Pericardium fibroblast (primary cell): ENCODE measurements around the genes FMNL1 and SPPL2C.

DNA sequence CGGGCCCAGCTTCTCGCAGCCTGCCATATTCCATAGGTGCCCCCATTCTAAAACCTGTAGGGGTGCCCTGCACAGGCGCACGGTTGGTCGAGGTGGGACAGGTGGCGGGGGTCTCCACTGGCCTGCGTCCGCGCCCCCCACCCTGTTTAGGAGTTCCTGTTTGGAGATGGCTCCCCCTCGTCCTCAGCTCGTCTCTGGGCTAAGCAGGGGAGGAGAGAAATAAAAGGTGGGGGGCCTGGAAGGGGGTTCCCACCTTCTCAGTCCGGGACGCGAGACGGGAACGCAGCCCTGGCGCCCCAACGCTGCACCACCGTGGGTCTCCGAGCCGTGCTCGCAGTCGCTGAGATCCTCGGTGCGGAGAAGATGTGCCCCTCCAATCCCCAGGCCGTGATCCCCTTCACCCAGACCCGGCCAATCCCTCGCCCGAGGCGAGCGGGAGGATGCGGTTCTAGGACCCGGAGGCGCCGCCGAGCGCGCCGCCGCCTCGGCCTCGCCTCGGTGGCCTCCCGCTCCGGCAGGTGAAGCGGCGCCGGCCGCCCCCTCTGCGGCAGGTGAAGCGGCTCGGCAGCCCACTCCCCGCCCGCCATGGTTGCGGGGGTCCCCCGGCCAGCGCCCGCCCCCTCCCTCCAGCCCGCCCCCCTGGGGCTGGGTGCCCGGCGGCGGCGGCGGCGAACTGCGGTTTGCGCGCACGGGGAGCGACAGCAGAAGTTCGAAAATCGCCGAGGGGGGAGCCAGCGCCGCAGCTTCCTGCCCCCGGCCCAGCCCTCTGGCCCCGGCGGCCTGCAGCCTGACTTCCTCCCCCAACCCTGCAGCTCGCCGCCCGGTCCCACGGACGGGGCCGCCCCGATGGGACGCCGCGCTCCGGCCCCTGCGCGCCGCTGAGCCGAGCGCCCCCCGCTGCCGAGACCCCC is at the start of gene FMNL1:
TSS of gene FMNL1 (plus strand) at position 790 of the 911 bp plus-strand sequence.
- RAMPAGE, long total RNA = no peak

GRCh38 chr17:45222007-45222114 is 176 bp downstream of the FMNL1 start:
- RAMPAGE, long total RNA = no peak

DNA sequence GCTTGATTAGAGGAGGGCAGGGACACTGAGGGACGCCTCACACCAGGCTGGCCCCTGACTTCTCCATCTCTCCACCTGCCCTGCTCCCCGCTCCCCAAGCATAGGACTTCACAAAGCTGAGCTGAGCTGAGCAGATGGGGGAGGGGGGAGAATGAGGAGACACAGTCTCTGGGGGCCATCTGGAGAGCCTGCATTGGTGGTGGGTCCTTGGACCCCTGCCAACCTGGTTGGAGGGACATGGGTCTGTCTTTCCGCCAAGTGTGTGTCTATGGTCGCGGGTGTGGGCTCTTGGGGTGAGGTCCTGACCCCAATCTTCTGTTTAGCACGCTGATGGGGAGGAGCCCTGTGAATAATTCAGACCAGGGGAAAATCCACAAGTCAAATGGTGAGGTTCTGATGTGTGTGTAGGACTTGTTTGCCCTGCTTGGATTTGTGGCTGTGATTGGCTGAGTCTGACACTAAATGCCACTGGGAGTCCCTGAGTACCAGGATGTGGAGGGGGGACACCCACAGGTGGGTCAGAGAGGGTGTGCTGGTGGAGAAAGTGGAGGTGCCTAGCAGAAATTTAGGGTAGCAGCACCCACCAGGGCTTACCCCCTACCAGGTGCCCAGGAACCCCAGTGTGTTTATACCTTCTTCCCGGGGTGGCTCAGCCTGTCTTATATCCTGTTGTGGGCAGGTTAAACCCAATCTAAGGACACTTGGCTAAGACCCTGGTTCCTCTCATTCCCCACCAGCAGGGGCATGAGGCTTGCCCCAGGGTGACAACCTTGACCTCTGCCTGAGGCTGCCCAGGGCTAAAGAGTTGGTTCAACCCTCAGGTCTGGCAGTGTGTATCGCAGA is 2.1 kb downstream of the FMNL1 start:
- RAMPAGE, long total RNA = no peak

GRCh38 chr17:45224414-45224950 is 2.8 kb downstream of the FMNL1 start:
- RAMPAGE, long total RNA = no peak

DNA sequence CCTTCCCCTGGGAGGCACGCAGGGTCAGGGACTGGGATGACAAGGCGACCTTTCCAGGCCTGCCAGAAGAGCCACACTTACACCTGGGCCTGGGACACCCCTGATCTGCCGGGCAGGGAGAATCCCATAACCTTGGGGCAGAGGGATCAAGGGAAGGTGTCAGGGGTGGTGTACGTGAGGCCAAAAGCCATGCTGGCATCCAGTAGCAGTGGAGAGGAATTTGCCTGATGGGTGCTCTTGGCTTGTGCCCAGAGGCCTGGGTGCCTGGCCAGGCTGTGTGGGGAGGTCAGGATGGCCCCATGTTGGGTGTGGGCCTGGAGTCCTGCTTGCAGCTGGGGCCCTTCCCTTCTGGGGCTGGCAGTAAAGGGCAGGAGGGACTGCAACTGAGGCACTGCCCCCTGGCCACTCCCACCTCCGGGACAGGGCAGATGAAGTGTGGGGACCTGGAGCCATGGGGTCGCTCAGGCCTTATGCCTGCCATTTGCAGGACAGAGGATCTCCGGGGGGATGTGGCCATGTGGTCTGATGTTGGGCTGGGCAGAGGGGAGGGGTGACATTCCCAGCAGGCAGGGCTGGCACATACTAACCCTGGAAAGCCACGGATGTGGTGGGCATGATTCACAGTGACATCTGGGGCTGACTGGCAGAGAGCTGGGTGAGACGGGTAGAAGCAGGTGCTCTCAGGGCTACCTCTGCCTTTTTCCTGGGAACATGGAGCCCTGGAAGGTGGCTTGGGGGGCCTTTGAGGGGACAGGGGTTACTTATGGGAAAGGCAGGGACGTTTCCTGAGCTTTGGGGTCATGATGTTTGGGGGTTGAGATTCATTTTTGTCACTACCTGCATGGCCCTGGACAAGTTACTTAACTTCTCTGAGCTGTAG is 3.5 kb downstream of the FMNL1 start:
- RAMPAGE, long total RNA = no peak

GRCh38 chr17:45231480-45231742 is 9.7 kb downstream of the FMNL1 start:
- RAMPAGE, long total RNA = no peak

DNA sequence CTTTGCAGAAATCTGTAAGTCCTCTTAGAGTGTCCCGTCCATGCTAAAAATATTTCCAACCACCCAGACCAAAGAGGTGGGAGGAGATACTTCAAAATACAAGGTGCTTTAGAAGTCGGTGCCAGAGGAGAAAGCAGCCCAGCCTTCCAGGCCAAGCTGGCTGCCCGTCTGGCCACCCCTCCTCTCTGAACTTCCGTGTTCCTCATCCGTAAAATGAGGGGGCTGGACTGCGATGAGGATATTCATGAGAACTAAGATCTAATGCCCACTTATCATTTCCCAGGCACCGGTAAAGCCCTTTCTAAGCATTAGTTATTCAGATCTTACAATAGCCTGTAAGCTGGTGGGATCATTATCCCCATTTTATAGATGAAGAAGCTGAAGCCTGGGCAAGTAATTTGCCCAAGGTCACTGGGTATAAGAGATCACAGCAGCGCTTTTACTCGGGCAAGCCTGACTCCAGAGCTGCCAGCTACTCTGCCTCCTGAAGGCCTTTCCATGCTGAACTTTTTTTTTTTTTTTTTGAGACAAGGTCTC is 16.3 kb upstream of the SPATA32 start:
- RAMPAGE, long total RNA = no peak

DNA sequence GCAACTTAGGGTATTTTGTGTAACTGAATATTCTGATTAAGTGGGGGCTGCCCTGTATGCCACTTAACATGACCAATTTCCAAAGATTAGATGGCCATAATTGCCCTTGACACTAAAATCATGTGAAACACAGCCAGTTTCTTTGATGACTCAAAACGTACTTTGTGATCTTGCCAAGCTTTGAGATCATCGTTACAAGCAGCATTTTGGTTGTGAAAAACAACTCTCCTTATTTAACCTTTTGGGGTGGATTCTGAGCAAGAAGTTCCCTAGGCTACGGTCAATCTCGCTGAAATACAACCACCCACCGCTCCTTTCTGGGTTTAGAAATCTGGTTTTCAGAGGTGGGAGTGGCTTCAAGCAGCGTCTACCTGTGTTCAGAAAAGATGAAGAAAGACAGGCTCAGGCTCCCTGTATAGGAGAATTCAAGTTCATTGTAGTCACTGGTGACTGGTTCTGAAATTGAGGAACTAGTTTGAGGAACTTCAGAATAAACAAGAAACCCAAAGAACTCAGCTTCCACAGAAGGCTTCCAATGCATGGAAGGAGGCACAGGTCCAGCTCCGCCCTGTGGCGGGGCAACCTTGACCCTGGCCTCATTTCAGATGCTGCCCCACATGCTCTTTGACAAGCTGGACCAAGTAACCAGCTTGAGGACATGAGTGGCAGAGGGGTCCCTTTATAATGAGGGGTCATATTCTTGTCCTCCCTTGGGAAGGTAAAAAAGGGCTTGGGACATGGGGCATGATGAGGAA is 9.3 kb downstream of the MAP3K14 start:
- RAMPAGE, long total RNA = no peak

DNA sequence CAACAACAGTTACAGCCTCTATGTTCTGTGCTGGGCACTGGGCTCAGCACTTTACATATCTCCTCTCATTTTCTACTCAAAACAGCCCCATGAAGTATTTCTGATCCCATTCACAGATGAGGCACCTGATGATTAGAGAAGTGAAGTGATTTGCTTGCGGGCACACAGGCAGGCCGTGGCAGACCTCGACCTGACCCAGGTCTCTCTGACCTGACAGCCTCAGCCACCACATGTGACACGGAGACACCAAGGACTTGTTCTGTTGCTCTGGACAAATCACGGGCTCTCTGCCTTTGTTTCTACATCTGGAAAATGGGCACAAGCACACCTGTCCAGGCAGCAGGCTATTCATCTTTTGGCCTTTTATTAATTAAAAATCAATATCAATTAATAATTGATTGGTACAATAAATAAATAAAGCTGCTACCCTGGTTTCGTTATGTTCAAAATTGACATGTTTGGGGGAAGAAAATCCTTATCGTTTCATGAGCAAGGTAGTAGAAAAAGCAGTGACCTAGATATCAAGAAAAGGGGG is 3.4 kb downstream of the MAP3K14 start:
- RAMPAGE, long total RNA = no peak

GRCh38 chr17:45410265-45411400 is 22.0 kb downstream of the ARHGAP27 start:
- RAMPAGE, long total RNA = no peak

- RAMPAGE, long total RNA = no peak
These were observed 4.5 kb downstream of the ARHGAP27 start for GRCh38 chr17:45428126-45428626.

GRCh38 chr17:45430805-45431201 is 1.9 kb downstream of the ARHGAP27 start:
- RAMPAGE, long total RNA = no peak

- RAMPAGE, long total RNA = no peak
These were observed at the start of gene SPPL2C for GRCh38 chr17:45844607-45844944. TSS of gene SPPL2C (plus strand) at chr17:45844881.

DNA sequence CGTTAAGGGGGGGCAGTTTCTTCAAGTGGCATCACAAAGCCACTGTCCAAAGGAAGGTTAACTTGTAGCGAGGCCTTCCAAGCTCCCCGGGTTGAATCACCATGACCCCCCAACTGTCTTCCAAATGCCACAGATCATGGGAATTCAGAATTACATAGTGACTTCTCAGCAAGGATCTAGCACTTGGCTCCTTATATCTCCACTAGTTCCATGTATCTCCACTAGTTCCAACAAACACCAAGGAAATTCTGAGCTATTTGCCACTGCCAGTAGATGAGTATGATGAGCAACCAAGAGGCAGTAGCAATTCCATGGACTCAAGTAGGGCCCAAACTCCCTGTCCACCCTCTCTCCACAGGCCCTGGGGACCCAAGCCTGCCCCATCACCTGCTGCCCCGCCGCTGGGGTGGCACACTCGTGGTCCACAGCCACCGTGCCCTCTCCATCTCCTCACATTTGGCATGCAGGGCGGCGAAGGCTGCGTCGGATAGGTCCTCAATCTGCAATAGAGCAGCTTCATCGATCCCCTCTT is 33.7 kb downstream of the STH start:
- RAMPAGE, long total RNA = no peak

DNA sequence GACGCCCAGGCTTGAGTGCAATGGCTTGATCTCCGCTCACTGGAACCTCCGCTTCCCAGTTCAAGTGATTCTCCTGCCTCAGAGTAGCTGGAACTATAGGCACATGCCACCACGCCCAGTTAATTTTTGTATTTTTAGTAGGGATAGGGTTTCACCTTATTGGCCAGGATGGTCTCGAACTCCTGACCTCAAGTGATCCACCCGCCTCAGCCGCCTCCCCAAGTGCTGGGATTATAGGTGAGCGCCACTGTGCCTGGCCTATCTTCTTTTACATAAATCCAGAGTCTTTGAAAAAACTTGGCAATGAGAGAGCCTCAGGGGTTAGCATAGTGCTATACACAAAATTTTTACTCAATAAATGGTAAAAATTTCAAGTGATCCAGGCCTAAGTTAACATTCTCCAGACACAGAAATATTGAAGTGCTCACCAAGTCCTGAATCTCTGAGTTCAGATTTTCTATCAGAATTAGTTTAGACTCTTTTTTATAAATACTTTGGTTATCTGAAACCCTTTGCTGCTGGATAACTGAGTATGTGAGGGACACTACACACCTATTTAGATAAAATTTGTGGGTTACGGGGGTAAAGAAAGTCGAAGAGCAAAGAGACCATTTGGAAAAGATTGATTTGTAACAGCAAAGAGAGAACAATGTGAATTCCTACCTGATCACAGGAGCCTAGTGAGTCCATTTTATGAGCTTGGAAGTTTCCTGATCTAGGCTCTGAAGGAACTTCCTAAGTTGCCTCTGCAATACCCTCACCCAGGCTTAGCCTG is 37.9 kb downstream of the STH start:
- RAMPAGE, long total RNA = no peak

- RAMPAGE, long total RNA = no peak
These were observed 38.9 kb downstream of the STH start for GRCh38 chr17:46037887-46038406.

DNA sequence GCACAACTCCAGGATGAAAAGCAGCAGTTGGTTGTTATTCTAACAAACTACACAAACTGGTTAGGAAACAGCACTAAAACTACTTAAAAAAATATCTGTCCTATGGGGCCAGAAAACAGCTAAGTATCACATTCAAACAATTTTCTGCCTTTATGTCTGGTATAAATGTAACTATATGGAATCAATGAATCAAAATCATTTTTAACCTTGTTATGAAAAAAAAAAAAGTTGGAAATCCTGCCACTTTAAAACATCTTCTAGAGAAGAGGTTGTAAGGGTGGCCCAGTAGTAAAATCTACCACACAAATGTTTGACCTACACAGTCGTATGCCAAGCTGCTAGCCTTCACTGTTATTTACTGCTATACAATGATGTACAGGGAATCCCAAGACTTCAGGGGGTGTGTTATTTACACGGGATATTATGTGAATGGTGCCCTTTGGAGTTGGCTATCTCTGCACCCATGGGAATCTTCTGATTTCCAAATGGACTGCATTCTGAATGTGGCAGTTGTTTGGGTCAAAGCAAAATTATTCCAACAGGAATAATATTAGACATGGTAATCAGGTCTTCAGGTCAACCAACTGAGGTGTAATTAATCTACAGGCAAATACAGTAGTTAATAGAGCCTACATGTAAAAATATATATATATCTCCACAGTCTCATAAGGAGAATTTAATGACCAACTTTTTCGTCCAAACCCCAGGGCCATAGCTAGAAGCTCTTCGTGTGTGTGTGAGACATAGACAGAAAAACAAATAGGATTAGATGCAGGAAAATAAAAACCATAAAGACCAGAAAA is 46.0 kb downstream of the STH start:
- RAMPAGE, long total RNA = no peak

- RAMPAGE, long total RNA = no peak
These were observed 73.7 kb downstream of the KANSL1 start for GRCh38 chr17:46119219-46120201.

- RAMPAGE, long total RNA = no peak
These were observed 41.8 kb downstream of the KANSL1 start for GRCh38 chr17:46151259-46151912.

DNA sequence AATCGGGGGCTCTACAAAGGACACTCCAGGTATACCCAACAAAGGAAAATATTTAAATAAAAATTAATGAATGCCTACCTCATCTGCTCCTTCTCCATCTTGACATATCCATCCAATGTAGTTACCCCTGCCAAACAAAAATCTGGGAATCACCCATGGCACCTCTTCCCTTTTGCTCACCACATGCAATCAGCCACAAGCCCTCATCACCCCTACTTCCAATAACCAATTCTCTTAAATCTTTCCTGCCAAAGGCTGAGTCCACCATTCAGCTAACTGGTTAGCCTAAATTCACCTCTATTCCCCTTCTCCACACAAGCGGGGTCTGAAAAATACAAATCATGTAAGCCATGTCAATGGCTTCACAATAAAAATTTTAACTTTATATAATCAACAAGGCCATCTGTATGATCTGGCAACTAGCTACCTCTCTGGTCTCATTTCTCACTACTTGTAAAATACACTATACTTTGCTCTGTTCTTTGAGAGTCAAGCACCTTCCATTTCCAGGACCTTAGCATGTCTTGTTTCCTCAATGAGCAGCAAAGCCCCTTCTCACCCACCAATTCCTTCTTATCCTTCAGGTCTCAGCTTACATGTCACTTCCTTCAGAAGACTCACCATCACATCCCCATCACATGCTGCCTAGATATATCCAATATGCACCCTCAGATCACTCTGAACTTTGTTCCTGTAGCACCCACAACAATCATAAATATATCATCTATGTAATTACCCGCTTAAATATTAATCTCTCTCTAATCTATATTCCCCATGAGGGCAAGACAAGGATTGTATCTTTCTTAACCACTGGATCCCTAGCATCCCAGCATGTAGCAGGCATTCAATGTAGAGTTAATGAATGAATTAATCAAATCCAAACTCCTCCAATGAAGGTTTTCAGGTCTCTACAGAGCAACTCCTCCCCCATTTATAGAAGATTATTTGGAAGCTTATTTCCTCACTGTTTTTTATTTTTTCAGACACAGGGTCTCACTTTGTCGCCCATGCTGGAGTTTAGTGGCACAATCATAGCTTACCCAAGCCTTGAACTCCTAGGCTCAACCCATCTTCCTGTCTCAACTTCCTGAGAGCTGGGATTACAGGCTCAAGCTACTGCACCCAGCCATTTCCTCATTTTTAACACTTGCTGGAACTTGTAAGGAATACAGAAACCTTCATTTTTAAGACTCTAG is 30.4 kb downstream of the KANSL1 start:
- RAMPAGE, long total RNA = no peak